ENCODE measurements around a stretch of chr5.

DNA sequence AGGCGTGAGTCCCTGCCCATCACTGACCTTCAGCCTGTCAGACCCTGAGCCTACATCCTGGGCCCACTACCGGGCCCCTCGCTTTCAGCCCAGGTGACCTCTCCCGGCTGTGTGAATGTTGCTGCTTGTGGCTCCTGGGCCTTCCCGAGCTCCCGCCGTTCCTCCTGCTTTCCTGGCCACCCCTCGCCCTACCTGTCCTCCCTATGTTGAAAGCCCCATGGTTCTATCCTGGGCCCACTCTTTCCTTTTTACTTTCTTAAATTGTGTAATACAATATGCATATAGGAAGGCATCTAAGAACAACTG is 36.8 kb downstream of the NEURL1B start:
- PRO-cap: no peak

GRCh38 chr5:172736168-172736446 is 34.9 kb downstream of the DUSP1 start:
- PRO-cap: no peak

DNA sequence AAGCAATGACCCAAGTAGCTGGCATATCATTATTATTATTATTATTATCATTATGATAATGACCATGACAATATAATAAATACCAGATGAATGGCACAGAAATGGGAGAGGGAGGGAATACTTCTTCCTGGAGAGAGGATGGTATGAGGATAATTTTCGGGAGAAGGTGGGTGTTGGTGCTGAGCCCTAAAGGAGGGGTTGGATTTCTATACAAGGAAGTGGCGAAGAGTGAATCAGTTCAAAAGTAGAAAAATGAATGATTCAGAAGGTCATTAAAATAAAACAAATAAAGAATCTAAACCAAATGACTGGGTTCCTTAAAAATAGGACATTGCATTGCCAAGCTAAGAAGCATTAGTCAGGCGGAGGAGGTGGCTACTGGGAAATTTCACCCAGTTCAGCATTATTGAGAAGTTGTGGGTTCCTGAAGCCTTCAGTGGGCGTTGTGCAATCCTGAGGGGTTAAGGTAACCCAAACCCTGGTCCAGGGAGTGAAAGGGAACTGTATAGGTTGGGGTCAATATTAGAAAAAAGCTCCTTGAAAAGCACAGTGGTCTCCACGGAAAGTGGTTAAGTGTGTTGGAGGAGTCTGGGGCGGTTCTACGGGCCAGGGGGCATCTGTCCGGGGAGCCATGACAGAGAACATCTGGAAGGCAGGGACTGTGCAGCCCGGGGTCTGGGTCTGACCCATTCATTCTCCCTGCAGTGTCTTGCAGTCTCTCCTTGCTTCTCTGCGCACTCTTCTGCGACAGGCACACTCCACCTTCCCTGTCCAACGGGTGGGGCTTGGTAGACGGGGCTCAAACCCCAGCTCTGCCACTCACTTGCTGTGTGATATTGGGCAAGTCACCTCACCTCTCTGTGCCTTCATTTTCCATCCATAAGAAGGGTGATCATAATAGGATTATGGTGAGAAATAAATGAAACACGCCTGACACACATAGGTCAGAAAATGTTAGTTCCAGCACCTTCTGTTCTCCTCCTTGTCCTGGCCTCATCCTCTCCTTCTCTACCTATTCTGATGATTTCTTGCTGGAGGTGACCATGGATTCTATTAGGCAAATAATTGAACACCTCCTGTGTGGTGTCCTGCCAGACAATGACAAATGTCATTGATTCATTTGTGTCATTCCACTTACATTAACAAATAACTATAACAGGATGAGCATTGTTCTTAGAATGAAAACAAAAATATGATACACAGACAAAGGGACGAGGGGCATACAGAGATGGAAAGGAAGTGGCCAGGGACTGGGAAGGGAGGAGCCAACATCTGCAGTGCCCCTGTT is 27.7 kb upstream of the DUSP1 start:
- PRO-cap: no peak

DNA sequence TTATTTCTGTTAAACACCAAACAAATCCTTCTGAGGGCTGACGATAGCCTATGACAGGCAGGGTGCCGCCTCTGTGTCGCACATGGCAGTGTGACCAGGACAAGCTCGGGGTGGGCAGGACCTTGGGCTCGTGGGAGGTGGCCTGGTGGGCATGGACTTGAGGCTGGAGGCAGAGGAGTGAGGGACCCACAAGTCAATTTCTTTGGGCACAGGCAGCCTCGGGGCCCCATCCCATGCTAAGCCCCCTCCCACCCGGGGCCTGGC is 10.3 kb downstream of the ERGIC1 start:
- PRO-cap: no peak

GRCh38 chr5:172878592-172879586 is 44.8 kb downstream of the ERGIC1 start:
- PRO-cap: bidirectional peak, plus-strand start at chr5:172879290, minus-strand start at chr5:172879036

- PRO-cap: bidirectional peak, plus-strand start at chr5:172887260, minus-strand start at chr5:172887275; bidirectional peak, plus-strand start at chr5:172887442, minus-strand start at chr5:172887328
Measured at GRCh38 chr5:172886805-172887668, 53.0 kb downstream of the ERGIC1 start.

- PRO-cap: no peak
Measured at GRCh38 chr5:172894595-172895425, 60.8 kb downstream of the ERGIC1 start.

GRCh38 chr5:172896810-172897353 is 62.3 kb upstream of the RPL26L1 start:
- PRO-cap: no peak

- PRO-cap: no peak
Measured at GRCh38 chr5:172905987-172906207, 53.3 kb upstream of the RPL26L1 start.

DNA sequence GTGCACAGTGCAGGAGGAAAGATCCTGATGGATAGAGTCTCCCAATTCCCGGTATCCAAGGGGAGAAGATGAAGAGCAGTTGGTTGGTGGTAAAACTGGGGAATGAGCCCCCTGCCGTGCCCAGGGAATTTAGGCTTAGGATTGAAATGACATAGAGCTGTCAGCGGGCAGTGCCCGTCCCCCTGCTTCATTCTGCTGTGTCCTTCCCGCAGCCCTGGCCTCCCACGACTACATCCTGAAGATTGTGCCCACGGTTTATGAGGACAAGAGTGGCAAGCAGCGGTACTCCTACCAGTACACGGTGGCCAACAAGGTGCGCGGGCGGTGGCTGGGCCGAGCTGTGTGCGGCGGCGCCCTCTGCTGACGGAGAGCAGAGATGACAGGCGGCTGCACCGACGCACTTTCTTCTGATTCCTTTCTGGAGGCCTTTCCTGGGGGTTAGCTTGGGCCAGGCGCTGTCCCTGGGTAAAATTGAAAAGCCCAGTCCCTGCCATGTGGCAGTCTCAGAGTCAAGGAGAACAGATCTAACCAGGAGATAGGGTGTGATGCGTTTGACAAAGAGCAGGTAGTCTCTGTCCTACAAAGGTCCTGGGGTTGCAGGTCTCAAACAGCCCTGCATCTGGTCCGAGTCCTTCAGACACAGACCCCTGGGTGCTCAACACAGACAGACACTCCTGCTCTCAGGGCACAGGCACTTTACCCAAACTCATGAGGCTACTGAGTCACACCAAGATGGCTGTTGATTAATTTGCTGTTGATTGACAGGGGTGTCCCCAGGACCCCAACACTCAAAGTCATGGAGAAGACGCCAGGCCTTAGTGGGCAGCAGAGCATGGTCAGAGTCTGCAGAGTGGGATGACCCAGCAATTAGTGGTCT is 26.8 kb upstream of the RPL26L1 start:
- PRO-cap: no peak

- PRO-cap: no peak
Measured at GRCh38 chr5:172953823-172954751, 5.1 kb upstream of the RPL26L1 start.

DNA sequence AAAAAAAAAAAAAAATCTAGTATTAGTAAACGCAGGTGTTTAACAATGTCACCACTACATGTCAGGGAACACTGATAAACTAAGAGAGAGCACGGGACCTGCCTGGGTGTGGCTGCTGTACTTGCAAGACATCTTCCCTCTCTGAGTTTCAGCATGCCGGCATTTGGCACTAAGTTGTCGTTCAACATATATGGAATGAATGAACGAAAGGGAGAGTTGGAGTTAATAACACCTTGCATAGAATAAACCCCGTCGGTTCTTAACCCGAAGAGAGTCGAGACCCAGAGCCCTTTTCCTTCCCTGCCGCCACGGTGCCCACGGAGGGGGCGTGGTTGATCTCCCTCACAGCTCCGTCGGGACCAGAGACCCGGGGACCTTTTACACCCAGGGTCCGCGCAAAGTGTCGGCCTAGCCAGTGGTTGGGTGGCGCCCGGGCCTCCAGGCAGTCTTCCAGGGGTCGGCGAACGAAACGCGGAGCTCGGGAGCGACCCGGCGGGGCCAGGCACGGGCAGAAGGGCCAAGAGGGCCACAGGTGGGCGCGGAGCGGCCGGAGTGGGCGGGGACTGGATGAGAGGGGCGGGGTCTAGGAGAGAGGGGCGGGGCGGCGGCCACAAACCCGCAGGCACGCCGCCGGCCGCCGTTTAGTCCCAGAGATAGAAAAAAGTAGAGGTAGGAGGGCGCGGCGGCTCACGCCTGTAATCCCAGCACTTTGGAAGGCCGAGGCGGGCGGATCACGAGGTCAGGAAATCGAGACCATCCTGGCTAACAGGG is 769 bp upstream of the RPL26L1 start:
- PRO-cap: bidirectional peak, plus-strand start at position 650 of the sequence, minus-strand start at position 334 of the sequence

GRCh38 chr5:173235901-173236486 is 988 bp upstream of the NKX2-5 start:
- PRO-cap: no peak

GRCh38 chr5:173245246-173245888 is 10.4 kb upstream of the NKX2-5 start:
- PRO-cap: unidirectional peak, minus-strand start at chr5:173245478; bidirectional peak, plus-strand start at chr5:173245783, minus-strand start at chr5:173245750

- PRO-cap: no peak
Measured at GRCh38 chr5:173303615-173304356, 24.4 kb downstream of the STC2 start.

DNA sequence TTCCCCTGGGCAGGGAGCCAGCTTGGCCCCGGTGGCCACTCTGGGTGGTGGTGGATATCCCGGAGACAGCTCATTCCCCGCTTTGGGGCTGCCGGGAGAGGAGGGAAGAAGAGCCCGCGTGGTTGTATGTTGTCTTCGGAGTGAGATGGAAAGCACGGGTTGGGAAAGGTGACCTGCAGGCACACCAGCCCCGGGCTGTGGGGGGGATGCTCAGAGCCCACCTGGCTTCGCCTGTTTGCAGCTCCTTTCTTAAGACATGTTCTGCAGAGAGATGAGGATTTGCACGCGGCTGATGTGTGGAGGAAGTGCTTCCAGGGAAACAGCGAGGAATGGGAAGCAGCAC is 84.6 kb upstream of the STC2 start:
- PRO-cap: no peak

DNA sequence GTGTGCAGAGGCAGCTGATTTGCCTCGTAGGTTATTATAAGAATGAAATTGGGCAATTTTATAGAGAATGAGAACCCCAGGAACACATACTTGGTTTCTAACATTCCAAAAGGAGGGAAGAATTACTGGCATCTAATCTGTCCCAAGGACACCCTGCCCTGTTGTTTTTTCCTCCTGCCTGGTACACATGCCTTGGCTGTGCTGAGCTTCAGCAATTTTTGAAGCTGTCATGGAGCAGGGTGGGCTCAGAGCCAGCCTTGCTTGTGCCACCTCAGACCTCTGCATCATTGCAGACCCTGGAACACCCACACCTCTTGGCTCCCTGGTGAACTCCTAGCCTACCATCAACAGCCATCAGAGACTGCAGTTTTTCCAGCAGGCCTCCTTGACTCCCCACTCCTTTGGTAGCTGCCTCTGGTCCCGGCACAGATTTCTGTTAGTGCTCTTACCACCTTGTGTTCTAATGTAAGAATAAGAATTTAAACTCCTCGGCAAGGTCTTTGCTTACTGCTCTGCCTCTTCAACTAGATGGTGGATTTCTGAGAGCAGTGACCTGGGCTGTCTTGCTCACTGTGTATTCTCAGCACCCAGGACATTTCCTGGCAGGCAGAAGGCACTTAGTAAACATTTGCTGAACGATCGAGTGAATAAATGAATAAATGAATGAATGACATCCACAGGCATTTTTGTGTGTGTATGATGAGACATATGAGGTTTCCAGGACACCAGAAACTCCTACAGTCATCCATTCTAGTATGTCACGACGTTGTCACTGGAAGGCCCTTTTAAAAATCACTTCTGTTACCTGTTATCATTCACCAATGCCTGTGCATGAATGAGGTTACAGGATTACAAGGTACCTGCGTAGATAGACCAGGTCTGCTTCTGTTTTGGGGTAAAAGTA is 143.3 kb downstream of the BOD1 start:
- PRO-cap: no peak

GRCh38 chr5:173669330-173669978 is 53.0 kb upstream of the BOD1 start:
- PRO-cap: no peak

- PRO-cap: no peak
Measured at GRCh38 chr5:173823895-173824627, 64.1 kb upstream of the CPEB4 start.

- PRO-cap: unidirectional peak, minus-strand start at chr5:173873218
Measured at GRCh38 chr5:173873026-173873352, 15.2 kb upstream of the CPEB4 start.